Colon Carcinoma Metastatic in the Brain (tissue), 2 donors: ENCODE measurements around the gene ACKR3.

GRCh38 chr2:235740845-235741204, 247.0 kb downstream of the AGAP1 start:
- PRO-cap, 2 experiments = no peak in any of the 2 experiments

- PRO-cap, 2 experiments = no peak in any of the 2 experiments
These were observed 250.2 kb downstream of the AGAP1 start for GRCh38 chr2:235744015-235744543.

GRCh38 chr2:235747349-235748251, 253.8 kb downstream of the AGAP1 start:
- PRO-cap, 2 experiments = no peak in any of the 2 experiments

GRCh38 chr2:235974418-235974887, 193.7 kb downstream of the GBX2 start:
- PRO-cap, 2 experiments = no peak in any of the 2 experiments

GRCh38 chr2:236030495-236030884, 137.7 kb downstream of the GBX2 start:
- PRO-cap, 2 experiments = no peak in any of the 2 experiments

DNA sequence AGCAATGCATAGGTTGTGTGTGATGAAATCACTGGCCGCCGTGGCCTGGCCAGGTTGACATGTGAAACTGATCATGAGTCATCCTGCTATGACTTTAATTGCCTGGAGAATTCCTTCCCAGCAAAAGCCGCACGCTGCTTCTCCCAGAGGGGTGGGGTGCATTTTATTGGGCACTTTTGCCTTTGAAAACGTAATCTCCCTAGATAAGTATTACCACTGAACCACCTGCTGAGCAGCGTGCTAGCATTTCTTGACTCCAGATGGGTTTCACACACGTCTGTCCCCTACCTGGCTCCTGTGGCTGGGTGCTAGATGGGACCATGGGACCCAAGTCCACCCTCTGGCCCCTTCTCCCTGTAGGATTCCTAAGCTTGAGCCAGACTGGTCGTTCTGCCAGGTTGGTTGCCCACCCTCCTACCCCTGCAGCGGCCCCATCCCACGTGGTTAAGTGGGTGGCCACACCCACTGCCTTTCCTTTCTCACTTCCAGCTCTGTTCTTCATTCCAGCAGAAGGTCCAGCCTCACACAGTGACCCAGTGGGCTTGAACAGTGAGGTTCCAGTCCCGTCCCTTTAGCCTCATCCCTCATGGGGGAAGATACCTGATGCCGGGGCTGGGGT, 89.7 kb downstream of the GBX2 start:
- PRO-cap, 2 experiments = peak in 2 of 2 experiments; most common plus-strand start position 501 of the sequence (in 2)

GRCh38 chr2:236261622-236261950, 2.6 kb downstream of the ASB18 start:
- PRO-cap, 2 experiments = no peak in any of the 2 experiments

- PRO-cap, 2 experiments = peak in 2 of 2 experiments; most common plus-strand start chr2:236568502 (in 1); most common minus-strand start chr2:236568461 (in 2)
These were observed 1.0 kb upstream of the ACKR3 start for GRCh38 chr2:236568374-236569250.

GRCh38 chr2:236569293-236570382, at the start of gene ACKR3:
Gene ACKR3 (plus strand): TSS chr2:236569825.
- PRO-cap, 2 experiments = no peak in any of the 2 experiments

- PRO-cap, 2 experiments = no peak in any of the 2 experiments
These were observed 1.6 kb downstream of the ACKR3 start for GRCh38 chr2:236571030-236571777.

DNA sequence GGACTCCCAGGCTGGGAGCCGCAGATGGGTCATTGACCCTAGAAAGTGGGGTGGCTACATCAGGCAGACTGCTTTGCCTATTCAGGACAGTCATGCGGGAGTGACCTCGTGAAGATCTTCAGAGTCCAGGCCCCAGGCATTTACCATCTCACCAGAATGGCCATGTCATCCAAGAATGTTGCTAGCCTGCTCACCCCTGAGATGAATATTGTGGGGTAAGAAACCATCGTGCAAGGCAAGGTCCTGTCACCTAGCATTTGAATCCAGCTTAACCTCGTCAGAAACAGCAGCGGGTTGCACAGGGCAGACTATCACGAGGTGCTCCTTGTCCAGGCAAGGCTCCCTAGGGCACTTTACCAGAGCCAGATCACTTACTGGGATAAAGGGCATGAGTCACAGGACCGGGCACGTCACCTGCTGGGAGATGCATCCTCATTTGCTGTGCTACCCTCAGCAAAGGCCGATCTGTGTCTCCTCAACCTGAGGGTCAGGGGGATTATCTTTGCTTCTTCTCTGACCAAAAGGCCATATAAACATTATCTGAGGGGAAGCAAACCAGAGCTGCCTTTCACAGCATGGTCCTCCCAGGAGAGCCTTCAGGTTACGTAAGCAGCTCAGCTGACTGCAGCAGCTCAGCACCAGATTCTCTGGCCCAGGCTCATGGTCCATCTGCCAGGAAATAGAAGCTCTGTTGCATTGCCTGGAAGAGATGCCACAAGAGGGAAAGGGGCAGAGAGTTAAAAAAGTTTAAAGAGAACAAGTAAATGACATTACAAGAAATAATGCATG, 162.4 kb downstream of the ACKR3 start:
- PRO-cap, 2 experiments = no peak in any of the 2 experiments

DNA sequence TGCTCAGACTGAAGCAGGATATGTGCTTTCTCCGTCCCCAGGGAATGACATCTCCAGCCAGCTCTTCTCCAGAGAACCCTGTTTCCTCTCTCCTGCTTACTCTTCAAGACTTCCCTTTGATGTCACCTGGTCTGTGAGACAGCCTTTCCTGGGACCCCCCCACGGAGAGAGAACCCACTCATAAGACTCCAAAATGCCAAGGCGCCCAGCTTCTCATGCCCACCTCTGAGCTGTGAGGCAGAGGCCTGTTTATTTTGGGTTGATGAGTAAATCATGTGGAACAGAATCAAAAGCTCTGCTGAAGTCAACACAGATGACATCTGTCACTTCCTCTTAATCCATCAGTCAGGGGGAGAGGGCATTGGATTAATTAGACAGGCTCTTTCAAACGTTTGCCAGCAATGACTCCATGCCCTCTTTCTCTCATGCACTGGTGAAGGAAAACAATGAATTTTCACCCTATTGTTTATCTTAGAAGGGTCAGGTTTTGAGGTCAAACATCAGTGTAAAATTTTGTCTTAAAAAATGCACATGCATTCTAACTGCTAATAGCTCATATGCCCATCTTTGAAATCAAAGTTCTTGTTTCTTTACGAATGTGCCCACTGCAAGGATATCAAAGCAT, 184.0 kb downstream of the ACKR3 start:
- PRO-cap, 2 experiments = no peak in any of the 2 experiments

DNA sequence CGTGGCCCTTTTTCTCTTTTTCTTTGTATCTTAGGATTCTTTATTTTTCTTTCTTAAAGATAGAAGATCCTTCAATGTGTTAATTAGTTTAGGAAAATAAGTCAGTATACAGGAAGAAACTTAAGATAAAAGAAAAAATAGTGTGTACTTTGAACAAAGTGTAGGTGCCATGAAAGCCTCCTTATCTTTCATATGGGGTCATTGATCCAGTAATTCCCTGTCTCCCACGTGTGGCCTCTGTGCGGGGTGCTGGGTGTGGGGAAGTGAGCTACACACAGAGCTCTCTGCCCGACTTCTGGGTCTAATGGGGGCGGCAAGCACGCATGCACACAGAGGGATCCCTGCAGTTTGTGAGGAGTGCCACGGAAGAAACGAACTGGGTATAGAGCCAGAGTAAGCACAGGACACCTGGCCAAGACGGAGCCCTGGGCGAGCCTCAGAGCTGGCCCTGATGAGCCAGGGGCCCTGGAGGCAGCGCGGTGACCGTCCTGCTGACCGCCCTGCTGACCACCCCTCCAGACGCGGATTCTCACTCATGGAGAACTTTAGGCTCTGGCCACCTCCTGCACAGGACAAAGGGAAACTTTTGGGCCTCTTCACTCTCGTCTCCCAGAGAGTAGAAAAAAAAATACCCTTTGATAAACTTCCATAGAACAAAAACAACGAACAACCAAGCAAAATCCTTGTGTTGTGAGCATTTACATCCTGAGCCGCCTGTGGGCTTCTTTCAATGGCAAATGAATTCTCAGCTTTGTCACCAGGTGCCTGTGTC, 253.6 kb downstream of the ACKR3 start:
- PRO-cap, 2 experiments = no peak in any of the 2 experiments

DNA sequence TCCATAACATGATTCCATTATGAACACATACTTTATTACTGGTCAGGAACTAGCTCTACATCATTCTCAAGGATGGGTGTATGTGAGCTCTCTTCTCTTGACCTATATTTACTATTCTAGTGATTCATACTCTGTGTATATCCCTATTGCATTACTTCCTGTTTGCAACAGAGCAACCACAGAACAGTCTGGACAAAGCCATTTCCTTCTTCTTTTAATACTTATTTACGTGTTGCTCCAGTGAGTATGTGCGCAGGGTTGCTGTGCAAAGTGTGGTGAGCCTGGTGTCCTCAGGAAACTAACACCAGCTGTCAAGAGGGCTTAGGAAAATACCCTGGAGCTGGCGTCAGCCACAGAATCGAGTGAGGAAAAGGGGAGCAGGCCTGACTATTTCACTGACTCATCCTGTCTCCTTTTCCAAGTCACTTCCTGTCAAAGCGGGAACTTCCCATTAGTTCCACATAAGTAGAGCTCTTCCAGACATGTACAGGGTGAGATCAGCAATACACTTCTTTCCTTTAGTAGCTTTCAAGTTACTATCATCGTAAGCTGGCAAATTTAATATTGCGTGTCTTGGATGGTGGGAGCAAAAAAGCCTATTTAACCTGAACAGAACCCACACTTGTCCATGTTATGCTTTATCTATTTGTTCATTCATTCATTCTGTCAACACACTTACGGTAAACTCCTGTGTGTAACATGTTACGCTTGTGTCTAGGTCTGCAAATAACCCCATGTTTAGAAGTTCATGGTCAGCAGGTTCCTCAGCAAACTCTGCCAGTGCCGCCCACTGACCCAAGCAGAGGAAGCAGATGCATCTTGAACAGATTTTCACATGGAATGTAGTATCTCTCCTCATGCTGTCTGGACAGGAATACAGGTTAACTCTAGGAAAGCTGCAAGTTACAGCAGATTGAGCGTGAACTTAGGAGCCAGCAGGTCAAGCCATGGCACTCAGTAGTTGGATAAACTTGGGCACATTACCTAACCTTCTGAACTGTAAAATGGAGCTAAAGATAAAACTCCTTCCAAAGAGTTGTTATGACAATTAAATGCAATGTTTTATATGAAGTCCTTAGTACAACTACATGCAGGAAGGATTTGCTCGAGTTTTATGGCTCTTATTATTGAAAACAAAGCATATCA, 213.9 kb upstream of the COPS8 start:
- PRO-cap, 2 experiments = peak in 1 of 2 experiments; most common plus-strand start position 479 of the sequence (in 1)

- PRO-cap, 2 experiments = peak in 2 of 2 experiments; most common plus-strand start chr2:236876019 (in 2)
These were observed 209.9 kb upstream of the COPS8 start for GRCh38 chr2:236875572-236876412.

DNA sequence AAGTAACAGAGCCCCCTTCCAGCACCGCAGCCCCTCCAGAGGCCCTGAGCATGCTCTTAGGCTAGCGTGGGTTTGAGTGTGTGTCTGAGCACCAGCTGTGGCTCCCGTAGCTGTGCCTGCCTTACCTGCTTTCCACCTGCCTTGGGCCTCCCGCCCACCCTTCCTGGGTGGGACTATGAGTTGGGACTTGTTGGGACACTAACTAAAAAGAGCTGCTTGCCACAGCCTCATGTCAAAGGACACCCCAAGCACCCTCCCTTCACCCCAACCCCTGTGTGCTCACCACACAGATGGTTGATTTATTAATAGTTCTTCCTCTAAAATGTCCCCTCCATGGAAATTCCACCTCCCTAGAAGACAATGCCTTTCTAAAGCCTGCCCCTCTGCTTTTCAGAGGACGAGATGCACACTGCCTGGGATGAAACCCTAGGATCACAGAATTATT, 116.4 kb upstream of the COPS8 start:
- PRO-cap, 2 experiments = no peak in any of the 2 experiments

- PRO-cap, 2 experiments = no peak in any of the 2 experiments
These were observed 115.7 kb upstream of the COPS8 start for GRCh38 chr2:236969781-236970610.

- PRO-cap, 2 experiments = no peak in any of the 2 experiments
These were observed 70.2 kb downstream of the COPS8 start for GRCh38 chr2:237155875-237156362.

- PRO-cap, 2 experiments = no peak in any of the 2 experiments
These were observed 78.9 kb downstream of the COPS8 start for GRCh38 chr2:237164454-237165150.

GRCh38 chr2:237300039-237300385, 114.0 kb downstream of the COL6A3 start:
- PRO-cap, 2 experiments = no peak in any of the 2 experiments